ENCODE data around the gene RTKN2.

DNA sequence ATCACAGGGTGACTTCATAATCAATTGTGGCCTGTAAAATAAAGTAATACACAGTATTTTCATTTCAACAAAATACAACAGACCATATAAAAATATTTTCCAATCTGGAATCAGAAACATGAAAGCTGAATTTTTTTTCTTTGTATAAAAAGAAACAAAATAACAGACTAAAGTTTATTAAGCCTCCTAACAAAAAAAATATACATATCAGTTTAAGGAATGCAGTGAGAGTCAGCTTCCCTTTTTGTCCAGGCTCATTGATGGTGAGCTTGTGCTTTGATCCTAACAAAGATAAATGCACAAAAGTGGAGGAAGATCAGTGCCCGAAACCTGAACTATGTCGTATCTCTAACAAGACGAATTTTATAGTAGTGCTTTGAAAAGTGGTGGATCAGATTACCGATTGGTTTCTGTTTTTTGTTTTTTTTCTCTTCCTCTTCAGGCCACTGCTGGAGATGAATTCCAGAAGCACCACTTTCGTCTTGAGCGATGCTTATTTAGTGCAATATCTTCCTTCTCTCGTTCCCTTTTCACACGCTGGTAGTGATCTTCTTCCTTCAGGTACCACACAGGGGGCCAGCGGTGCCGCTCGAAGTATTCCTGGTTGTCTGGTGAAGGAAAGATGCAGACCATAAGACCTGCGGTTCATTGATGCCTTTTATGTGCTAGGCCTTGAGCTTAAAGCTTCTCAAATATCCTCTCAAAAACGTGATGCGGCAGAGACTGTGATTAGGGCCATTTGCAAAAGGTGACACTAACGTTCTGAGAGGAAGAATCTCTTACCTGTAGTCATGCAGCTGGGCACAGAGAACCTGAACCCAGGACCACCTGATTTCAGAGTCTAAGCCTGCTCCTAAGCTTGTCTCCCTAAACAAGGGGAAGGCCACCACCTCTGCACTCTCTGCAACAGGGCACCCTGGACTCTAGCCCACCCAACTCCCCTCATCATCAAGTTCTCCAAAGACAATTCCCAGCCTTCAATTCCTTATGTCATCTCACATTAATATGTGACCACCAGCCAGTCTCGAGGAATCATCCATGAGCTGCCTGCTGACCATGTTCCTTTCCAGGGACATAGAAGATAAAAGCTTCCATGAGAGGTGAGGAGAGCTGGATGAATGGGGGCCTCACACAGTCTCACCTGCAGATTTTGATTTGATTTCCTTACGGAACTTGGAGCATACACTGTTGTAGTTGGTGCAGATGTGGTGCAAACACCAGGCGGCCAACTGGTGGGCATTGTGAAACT, 72.5 kb downstream of the RHOBTB1 start:
- PRO-cap: no peak

GRCh38 chr10:61837842-61838239, 63.7 kb upstream of the ARID5B start:
- PRO-cap: no peak

DNA sequence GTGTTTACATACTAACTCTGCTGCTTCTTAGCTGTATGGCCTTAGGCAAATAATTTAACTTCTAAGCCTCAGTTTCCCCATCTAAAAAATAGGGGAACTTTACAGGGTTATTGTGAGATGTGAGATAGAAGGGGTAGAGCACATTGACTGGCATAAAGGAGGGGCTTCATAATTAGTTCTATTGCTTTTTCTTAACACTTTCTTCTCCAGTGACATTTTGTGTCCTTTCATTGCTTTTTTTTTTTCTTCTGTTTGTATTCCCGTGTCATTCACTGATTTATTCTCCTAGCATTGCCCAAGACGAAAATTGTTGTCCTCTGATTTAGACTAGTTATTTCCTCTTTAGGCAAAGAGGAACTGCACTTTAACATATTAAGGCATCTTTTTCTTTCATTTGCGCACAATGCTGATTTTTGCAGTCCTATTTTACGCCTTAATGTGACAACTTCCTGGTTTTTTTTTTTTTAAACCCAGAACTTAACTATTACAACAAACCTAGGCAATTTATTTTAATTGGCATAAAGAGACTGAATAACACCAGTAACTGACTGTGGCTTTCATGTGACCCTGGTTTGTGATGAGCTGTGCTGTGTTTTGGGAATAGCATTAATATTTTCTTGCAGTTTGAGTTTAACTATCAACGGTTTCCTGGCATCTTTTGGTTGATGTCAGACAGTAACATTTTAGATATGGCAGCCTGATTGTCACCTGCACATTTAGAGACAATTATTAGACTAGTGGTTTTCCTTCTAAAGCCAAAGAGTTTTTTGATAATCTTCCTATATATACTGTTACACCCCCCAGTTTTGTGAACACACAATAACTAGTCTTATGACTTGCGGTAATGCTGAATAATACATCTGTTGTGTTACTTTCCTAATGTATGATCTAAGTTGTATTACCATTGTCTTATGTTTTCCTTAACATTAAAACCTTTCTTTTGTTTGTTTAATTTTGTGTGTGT, 39.8 kb downstream of the ARID5B start:
- PRO-cap: no peak

DNA sequence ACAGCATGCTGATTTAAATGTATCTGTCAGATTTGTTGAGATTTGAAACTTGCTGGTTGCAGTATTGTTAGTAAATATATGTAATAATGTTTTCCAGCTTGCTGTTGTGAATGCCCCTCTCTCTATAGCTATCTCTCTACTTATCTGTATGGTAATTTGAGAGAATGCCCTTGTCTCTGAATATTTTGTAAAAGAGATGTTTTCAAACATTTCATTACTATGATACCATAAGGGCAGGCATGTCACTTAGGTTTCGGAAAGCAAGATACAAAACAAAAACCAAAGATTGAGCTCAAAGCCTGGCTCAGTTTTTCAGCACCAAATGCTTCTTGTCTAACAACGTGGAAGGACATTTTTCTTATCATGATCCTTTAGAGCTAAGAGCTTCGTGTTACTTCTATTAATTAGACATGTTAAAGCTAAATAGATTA, 148.8 kb downstream of the ARID5B start:
- PRO-cap: no peak

- PRO-cap: no peak
These were observed 151.5 kb downstream of the ARID5B start for GRCh38 chr10:62052765-62053728.

DNA sequence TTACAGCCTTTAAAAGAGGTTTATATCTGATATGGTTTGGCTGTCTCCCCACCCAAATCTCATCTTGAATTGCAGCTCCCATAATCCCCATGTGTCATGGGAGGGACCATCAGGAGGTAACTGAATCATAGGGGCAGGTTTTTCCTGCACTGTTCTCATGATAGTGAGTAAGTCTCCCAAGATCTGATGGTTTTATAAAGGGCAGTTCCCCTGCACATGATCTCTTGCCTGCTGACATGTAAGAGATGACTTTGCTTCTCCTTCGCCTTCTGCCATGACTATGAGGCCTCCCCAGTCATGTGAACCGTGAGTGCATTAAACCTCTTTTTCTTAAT, 9.7 kb downstream of the RTKN2 start:
- PRO-cap: no peak

DNA sequence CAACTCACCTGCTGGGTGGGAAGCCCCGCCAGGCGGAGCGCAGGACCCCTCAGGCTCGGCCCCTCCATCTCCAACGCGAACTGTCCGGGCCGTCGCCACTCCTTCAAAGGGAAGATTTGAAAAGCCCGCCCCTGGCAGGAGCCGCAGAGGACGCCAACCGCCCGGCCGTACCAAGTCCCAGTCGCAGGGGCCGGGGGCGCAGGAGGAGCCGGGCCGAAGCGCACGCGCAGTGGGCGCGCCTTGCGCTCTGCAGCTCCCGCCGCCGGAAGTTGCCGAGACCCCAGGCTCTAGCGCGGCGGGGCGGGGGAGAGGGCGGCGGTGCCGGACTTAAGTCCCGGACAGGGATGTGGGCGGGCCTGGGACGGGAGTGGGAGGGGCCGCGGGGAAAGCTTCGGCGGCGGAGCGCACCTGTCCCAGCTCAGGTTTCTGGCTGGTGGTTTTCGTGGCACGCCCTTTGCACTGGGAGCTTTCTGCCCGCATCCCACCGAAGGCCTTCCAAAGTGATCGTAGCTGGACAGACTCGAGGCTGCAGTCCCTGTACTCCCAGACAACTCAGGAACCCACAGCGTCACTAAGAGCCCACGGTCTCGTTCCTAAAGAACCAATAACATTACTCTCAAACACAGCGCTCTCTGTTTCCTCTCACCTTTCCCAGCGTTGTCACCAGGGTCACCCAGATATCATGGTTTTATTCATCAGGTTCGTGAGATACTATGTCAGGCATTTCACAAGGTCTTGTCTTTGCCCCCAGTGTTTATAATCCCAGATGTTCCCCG, at the start of gene RTKN2:
Gene RTKN2, minus strand, starts transcription at position 302 of the 776 bp plus-strand sequence.
- PRO-cap: no peak

- PRO-cap: no peak
These were observed 129.0 kb downstream of the ZNF365 start for GRCh38 chr10:62503090-62503557.

DNA sequence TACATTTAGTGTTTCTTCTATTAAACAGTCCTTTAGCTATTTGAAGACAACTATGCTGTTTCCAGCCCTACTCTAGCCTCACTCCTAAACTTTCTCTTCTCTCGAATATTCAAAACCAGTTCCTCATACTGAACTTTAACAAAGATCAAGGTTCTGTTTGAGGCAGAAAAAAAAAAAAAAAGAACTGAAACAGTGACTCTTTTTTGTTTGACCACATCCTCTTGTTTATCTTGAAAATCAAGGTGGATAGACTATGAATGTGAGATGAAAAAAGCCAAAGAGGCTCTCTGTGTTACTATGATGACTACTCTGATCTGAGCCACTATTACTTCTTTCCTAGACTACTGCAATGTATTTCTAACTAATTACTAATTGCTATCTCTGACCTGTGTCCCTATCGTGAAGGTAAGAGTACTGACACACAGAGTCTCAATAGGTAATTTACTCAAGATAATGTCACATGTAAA, 154.3 kb downstream of the ZNF365 start:
- PRO-cap: no peak

- PRO-cap: no peak
These were observed 185.7 kb upstream of the ADO start for GRCh38 chr10:62618647-62619327.

DNA sequence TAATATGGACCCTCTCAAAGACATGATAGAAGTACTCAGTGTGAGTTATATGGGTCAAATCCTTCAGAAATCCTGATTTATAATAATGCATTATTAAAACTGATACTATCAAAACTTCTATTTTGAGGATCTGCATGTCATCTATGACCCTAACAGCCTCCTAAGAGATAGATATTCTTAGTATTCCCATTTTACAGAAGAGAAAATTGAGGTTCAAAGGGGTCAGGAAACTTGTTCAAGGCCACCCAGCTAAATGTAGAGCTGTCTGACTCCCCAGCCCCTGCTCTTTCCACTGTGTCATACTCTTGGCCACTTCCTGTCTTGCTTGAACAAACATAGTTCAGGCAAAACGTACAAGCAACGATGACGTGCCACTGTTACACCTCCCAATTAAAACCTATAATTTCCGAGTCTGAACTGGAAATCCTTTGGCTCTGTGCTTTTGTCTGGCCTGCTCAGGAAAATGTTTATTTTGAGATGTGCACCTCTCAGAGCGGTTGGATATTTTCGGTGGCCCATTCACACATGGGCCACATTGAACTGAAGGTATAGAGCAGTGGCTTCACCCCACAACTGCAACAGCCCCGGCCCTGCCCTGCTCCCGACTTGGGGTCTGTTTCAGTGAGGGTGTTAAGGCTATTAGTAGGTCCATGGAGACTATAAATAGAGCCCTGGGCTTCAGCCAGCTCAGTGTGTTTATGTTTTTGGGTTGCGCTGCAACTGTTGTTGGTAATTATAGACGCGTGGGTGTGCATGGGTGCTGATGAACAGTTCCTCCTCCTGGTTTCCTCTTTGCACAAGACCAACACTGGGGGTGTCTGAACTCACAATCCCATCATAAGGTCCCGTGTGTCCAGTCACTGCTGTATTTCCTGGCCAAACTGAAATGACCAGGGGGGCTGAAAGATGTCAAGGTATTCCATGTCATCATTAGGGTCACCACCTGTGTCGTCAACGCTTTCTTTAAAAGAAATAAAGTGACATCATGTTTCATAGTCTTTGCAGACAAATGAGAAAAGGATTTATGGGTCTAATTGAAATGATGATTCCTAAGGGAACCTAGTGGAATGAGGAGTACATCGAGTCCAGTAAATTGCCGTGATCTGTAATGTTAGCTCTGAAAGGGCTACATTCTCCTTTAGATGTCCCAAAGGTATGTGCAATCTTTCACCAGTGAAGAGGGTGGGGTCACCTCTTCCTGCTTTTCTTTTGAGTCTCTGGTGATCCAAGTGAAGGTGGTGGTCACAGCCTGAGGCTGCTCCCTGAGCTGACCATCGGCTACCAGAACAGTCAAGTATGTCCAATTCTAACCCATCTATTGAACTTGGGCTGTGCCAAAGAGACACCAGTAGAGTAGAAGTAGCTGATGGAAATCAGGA, 172.1 kb upstream of the ADO start:
- PRO-cap: no peak

DNA sequence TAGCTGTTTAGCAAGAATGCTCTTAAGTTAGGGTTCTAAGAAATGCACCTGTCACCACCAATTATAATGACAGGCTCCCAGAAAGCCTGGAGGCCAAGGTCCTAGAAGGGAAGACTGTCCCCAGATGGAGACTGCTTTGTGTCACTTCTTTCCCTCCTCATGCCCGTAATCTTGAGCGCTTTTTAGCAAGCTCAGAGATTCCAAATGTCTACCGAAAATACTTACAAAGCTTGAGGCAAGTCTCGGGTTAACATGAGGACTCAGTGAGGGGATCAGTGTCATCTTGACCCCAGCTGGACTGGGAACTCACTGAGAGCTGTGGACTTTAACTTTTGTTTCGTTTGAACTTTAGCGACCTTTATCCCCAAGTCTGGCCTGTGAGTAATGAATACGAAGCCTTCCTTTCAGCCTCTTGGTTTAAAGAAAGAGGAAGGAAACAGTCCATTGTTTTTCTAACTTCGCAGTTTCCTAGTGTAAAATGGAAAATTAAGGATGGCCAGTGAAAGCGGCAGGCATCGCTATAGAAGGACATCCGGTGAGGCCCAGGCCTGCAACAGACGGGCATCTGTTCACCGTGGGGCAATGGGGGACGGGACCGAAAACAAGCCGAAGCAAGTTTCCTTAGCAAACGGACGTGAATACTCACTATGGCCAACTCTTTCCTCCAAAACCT, 44.2 kb upstream of the ADO start:
- PRO-cap: no peak

- PRO-cap: no peak
These were observed 25.1 kb upstream of the ADO start for GRCh38 chr10:62779453-62779775.

DNA sequence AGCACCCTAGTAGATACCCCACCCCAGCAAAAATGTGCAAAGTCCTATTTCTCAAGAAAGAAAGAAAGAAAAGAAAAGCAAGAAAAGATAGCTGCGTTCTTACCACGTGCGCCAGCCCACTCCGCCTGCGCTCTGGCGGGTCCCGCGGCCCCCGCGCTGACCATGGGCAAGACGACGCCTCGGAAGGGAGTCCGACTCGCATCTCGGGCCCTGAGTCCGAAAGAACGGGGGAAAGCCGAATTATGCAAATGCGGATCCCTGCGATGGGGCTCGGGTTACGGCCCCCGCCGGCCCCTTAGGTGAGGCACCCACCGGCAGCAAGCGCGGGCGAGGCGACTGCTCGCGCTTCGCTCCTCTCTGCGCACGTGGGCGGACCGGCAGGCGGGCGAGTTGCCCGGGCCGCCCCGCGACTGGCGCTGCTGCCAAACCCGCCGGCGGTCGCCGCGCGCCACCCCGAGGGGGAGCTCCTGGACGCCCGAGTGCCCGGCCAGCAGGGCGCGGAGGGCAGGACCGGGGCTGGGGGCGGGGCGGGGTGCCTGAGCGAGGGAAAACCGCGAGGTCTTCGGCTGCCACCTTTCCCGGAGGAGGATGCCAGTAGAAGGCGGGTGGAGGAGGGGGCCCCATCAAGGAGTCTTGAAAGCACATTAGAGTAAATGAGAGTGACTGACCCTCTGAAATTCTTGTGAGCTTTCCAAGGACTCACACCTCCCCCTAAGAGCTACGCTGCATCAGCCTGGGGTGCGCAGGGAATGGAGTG, 2.5 kb upstream of the EGR2 start:
- PRO-cap: no peak

DNA sequence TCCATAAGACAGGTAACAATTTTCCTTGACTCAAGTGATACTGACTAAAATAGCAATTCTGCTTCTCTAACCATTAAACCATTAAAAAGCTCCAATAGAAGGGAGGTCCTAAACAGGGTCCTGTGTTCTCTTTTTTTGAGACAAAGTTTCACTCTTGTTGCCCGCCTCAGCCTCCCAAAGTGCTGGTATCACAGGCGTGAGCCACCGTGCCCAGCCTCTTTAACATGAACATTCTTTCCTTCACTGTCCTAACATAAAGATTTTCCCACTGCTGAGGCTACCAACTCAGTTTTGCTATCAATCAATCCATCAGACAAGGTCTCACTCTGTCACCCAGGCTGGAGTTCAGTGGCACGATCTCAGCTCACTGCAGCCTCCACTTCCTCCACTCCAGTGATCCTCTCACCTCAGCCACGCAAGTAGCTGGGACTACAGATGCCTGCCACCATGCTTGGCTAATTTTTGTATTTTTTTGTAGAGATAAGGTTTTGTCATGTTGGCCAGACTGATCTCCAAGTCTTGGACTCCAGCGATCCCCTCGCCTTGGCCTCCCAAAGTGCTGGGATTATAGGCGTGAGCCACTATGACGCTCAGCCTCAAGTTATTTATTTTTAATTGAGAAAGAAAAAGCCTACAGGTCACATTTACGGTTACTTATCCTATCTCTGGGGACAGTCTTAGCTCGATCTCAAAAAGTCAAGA, 51.9 kb downstream of the NRBF2 start:
- PRO-cap: no peak

GRCh38 chr10:63260793-63261219, 127.7 kb downstream of the NRBF2 start:
- PRO-cap: no peak

- PRO-cap: no peak
These were observed 98.9 kb downstream of the JMJD1C start for GRCh38 chr10:63366726-63367429.

DNA sequence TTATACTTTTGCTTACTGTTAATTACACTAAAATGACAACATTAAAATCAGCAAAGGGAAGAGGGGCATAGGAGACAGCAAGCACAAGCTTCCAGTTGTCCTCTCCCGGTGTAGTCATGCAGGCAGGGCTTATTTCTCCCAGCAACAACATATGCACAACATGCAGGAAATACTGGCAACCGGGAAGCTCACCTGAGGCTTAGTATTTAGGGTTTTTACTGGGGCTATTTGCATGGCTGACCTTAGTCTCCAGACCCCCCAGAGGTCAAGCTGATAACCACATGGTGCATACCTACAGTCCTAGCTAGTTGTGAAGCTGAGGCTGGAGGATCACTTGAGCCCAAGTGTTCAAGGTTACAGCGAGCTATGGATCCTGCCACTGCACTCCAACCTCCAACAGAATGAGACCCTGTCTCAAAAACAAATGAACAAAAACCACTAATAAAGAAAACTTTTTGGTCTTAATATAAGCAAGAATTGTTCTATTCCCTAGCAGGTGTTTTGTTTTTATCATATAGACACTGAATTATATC, 12.8 kb upstream of the JMJD1C start:
- PRO-cap: no peak

- PRO-cap: no peak
These were observed 108.1 kb downstream of the REEP3 start for GRCh38 chr10:63629103-63629922.

DNA sequence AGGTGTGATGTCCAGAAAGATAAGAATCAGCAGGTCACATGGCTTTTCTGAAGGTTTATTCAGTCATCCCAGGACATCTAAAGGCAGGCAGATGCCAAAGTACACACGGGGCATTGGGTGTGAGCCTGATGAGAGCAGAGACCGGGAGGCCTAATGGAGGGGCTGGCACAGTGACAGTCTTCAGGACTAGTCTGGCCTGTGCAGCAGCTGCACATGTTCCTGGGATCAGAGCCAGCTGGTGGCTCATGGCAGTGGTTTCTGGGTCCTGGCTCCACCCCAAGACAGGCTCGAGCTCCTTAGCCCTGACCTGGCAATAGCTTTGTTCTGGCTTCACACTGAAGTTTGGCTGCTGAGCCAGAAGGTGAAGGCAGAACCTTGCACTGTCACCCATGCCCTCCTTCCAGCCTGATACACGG, 191.1 kb downstream of the REEP3 start:
- PRO-cap: no peak

All from neutrophil (primary cell).